ENCODE measurements around the gene GABRA6.

GRCh38 chr5:159210143-159210734, 886 bp upstream of the RNF145 start:
- PRO-cap: no peak
- RRBS: no CpG with 5 or more reads among the region's 6 CpGs

GRCh38 chr5:159441550-159441749, 111.2 kb upstream of the IL12B start:
- PRO-cap: no peak
- RRBS: no CpG with 5 or more reads among the region's 3 CpGs

DNA sequence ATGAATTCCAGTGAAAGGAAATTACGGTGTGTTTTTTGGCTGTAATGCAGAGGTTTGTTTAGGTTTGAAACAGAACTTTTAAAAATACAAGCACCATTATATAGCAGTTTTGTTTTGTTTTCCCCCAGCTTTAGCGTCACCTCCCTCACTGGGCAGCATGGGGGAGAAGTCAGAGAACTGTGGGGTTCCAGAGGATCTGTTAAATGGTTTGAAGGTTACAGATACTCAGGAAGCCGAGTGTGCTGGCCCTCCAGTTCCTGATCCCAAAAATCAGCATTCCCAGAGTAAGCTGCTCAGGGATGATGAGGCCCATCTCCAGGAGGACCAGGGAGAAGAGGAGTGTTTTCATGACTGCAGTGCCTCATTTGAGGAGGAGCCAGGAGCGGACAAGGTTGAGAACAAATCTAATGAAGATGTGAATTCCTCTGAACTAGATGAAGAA, 1.5 kb downstream of the TTC1 start:
- PRO-cap: no peak
- RRBS: no CpG with 5 or more reads among the region's 4 CpGs

DNA sequence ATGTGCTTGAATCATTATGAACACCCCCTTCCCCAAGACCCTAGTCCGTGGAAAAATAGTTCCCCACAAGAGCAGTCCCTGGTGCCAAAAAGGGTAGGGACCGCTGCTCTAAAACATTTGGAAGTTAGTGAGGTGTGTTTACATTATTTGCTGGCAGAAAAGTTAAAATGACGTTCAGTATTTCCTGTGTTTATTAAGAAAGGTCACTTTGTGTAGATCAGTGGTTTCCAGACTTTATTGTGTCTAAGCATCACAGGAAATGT, 11.9 kb downstream of the TTC1 start:
- PRO-cap: no peak
- RRBS: no CpG with 5 or more reads among the region's 3 CpGs

GRCh38 chr5:160061643-160062004, 52.7 kb downstream of the TTC1 start:
- PRO-cap: no peak
- RRBS: no CpG with 5 or more reads among the region's 5 CpGs

GRCh38 chr5:160158882-160159209, 39.6 kb upstream of the PWWP2A start:
- PRO-cap: unidirectional peak, minus-strand start at chr5:160158985
- RRBS: no CpG with 5 or more reads among the region's 9 CpGs

- PRO-cap: bidirectional peak, plus-strand start at chr5:160165366, minus-strand start at chr5:160165248; bidirectional peak, plus-strand start at chr5:160165993, minus-strand start at chr5:160165702
- RRBS: no CpG with 5 or more reads among the region's 15 CpGs
Observed at GRCh38 chr5:160165076-160166177, 46.2 kb upstream of the PWWP2A start.

GRCh38 chr5:160187963-160188996, 41.0 kb upstream of the FABP6 start:
- PRO-cap: unidirectional peak, plus-strand start at chr5:160188168; bidirectional peak, plus-strand start at chr5:160188904, minus-strand start at chr5:160188835
- RRBS: 4% methylated on average over 20 of the region's 46 CpGs

- PRO-cap: no peak
- RRBS: no CpG with 5 or more reads among the region's 17 CpGs
Observed at GRCh38 chr5:160193192-160193682, 36.1 kb upstream of the FABP6 start.

- PRO-cap: no peak
- RRBS: no CpG with 5 or more reads among the region's 9 CpGs
Observed at GRCh38 chr5:160261929-160262531, 32.7 kb downstream of the FABP6 start.

DNA sequence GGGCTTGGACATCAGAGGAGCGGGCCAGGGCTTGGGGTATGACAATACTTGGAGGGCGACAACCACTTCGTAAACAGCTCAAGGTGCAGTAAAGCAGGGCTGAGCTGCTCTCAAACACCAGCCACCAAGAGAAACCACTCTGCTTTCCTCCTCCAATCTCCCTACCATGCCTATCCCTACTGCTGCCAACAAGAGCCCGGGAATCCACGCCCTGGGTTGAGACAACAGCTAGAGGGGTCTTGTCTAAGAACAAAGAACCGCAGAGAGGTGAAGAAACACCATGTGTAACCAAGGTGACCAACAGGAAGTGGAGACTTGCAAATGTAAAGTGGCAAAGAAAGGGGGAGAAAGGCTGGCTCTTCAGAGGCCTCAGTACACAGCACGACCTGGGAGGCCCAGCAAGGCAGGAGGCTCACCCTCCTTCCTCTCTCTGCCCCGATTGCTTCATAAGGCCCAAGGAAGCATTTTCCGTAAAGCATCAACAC, 18.5 kb downstream of the CCNJL start:
- PRO-cap: no peak
- RRBS: 73% methylated on average over 2 of the region's 9 CpGs

DNA sequence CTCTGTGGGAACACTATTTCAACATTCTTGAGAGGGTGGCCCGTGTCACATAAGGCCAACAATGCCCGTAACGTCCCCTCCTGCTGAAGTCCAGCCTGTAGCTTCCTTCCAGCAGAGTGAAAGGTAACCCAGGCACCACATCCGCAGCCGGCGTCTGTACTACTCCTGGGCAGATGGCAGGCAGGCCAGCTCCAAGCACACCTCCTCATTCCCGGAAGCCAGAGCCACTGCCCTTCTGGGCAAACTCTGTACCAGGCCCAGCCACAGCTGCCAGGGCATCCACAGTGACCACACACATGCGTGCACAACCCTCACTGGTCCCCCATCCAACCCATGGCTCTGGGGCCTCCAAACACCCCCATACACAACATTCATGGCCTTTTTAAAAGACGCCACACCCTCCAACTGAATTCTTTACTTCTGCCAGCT, 18.1 kb downstream of the CCNJL start:
- PRO-cap: no peak
- RRBS: 72% methylated on average over 3 of the region's 9 CpGs

- PRO-cap: no peak
- RRBS: no CpG with 5 or more reads among the region's 3 CpGs
Observed at GRCh38 chr5:160507136-160507517, 85.5 kb downstream of the PTTG1 start.

DNA sequence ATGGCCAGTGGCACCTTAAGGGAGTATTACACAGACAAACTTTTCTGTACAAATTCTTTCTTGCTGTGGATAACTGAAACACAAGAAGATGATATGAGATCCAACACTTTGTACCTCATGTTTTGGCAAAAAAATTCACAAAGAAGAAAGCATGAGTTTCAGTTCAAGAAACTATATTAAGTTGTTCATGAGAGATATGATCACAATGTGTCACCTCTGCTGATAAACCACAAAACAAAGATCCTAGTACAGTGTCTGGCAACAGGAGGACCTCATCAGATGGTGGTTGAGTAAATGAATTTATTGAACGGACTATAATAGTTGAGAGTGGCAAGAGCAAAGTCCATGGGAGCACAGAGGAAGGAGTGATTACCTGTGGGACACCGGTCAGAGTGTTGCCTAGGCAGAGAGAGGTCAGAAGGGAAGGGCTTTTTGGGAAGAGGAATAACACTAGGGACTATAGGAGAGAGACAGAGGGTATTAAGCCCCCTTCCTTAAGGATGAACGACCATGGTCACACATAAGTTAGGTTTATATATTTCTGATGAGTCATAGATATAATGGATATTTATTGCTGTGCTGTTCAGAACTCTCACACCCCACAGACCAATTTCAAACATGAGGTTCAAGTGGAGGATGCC, 194.0 kb downstream of the ATP10B start:
- PRO-cap: no peak
- RRBS: no CpG with 5 or more reads among the region's 3 CpGs

- PRO-cap: no peak
- RRBS: no CpG with 5 or more reads among the region's 23 CpGs
Observed at GRCh38 chr5:160873205-160874022, 21.4 kb upstream of the ATP10B start.

- PRO-cap: no peak
- RRBS: no CpG with 5 or more reads among the region's 1 CpG
Observed at GRCh38 chr5:161139171-161139463, 287.1 kb upstream of the ATP10B start.

DNA sequence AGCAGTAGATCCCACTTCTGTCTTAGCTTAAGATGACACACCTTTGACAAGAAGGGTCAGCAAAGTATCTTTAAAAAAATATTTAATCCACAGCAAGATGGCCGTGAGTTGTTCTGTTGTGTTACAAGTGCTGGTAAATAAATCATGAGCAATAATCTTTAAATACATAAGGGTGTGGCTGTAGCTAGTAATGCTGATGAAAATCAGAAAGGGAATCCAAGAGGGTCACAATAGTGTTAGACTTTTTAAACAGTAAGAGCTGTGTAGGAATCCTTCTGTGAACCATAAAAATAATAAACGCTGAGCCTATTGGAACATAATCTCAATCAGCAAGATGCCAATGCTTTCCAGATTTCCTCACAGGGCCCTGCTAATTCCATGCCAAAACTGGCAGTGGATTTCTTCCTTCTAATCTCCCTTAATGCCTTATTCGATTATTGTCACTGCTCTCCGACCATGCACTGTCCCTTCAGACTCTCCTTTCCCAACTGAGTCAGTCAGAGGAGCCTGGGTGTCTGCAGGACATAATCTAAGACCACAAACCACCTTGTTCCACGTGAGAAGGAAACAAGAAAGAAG, at the start of gene GABRA6:
GABRA6 (plus strand) TSS at position 496 of the 579 bp plus-strand sequence.
- PRO-cap: no peak
- RRBS: no CpG with 5 or more reads among the region's 5 CpGs

DNA sequence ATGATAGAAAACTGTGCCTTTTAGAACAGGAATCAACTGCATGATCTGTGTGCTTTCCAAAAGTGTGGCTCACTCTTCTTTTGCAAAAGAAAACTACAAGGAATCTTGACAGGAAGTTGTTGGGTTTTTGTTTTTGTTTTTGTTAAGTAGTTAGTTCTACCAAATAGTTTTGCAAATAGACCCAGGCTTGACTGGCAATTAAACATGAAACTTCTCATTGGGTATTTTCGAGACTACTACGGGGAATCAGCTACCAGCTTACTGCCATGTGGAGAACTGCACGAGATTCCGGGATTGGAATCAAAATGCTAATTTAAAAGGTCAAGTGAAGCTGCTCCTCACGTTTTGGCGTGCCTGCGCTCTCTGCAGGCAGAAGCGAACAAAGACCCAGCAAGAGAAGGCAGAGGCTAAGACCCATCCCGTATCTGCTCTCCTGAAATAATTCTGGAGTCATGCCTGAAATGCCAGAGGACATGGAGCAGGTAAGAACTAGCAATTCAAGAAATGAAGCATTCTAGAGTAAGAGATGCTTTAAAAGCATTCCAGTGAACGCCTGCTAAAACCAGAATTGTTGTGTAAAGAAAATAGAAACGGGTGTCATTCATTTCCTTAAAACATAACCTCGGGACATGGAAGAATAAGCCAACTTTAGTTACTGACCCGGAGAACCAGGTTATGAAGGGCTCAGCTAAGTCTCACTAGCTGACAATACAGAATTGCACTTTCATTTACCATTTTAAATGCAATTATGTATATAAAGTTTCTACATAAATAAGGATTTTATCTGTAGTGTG, 2.3 kb upstream of the MAT2B start:
- PRO-cap: bidirectional peak, plus-strand start at position 311 of the sequence, minus-strand start at position 61 of the sequence; bidirectional peak, plus-strand start at position 664 of the sequence, minus-strand start at position 374 of the sequence
- RRBS: no CpG with 5 or more reads among the region's 13 CpGs

DNA sequence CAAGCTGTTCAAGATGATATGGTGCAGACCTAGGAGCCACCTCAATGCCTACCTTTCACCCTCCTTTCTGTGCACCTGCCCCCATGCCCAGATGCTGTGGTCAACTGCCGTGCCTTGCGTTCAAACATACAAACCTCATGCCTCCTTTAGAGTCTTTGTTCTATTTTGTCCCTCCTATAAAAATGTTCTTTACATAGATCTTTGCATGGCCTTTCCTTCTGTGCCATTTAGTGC, 108.2 kb downstream of the TENM2 start:
- PRO-cap: no peak
- RRBS: no CpG with 5 or more reads among the region's 2 CpGs

- PRO-cap: no peak
- RRBS: no CpG with 5 or more reads among the region's 31 CpGs
Observed at GRCh38 chr5:167573197-167574363, 594.8 kb downstream of the TENM2 start.